Measurements from ENCODE around the genes LETMD1 and KRT81.

DNA sequence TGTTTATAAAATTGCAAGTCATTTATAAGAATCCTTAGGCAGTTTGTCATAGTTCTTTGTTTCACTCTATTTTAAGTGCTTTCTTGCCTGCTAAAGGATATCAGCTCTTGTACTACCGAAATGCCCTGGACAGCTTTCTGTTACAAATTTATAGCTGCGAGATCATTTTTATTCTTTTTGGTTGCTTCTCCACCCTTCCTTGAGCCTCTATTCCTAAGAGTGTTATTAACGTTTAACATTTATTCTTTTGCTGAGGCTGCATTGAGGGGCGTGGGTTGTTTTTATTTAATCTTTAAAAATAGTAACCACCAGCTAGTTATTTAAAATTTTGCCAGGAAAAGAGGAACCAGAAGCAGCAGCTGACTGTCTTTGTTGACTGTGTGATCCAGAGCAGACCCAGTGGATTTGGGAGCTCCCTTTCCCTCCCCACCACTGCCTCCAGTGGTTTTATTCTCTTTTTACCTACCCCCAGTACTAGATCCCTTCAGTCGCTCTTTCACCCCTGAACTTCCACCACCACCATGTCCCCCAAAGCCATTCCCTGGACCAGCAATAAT, 106.5 kb downstream of the DIP2B start:
- RRBS, result no CpG with 5 or more reads among the region's 5 CpGs

DNA sequence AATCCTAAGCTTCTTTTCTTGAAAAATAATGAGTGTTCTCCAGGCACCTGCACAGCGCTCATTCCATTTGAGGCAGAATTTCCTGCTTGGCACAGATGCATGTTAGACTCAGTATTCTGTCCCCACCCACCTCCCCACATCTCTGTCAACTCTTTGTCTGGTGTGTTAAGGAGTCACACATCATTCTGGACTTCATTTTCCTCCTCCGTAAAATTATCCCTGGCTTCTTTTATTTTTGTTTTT, 104.2 kb upstream of the ATF1 start:
- RRBS, result no CpG with 5 or more reads among the region's 2 CpGs

- RRBS, result no CpG with 5 or more reads among the region's 4 CpGs
These were observed 99.6 kb upstream of the ATF1 start for GRCh38 chr12:50664177-50664780.

DNA sequence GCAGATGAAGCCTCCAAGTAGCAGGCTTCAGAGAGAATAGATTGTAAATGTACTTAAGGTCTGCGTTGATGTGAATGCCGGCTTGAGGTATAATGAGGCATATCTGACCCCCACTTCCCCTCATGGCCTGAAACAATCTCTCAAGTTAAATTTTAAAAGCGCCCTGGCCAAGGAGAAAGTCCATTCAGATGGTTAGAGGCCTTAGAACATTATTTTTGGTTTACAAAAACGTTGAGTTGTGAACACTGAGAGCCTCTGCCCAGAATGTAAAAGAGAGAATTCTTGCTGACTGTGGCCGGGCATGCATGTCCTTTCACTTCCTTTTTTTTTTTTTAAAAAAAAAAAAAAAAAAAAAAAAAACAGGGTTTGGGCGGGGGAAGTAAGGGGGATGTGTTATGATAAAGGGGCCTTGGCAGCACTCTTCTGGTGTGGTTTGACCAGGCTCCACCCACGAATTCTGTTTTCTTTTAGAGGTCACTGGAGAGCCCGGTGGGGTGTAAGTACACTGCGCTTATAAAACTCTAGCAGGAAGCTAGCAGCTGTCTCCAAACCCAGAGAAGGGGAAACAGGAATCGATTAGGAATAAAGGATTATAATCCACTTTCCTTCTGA, 513 bp upstream of the METTL7A start:
- RRBS, result no CpG with 5 or more reads among the region's 10 CpGs

DNA sequence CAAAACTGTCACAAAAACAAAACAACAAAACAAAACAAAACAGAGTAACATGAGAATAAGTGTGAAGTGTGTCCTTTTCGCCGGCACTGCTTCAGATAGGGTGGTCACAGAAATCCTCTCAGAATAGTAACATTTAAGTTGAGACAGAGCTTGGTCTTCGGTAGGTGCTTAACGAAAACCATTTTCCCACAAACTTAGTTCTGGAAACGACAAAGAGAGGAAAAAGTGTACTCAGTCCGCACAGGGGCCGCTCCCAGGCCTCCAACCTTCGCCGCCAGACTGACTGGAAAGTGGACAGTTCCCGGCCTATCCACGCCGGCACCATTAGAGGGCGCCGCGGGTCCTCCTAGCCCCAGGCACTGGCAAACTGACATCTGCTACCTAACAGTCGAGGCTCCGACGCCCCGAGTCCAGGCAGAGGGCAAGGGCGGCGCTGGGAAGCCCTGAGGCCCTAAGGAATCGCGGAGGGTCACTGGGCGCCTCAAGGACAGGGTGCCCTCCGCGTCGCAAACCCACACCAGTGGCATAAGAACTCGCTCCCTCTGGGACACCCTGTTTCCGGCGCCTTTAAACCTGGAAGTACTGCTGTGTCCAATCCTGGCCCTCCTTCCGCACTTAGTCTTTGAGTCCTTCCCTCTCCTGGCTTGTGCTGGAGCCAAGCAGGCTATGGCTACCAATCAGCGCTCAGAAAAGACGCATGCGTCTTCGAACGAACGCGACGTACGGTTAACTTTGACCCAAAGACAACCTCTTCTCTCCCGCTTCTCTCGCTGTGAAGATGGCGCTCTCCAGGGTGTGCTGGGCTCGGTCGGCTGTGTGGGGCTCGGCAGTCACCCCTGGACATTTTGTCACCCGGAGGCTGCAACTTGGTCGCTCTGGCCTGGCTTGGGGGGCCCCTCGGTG, at the start of gene LETMD1:
TSS of gene LETMD1 (plus strand) at position 749 of the 903 bp plus-strand sequence.
- RRBS, result no CpG with 5 or more reads among the region's 49 CpGs

- RRBS, result no CpG with 5 or more reads among the region's 18 CpGs
These were observed 888 bp downstream of the TFCP2 start for GRCh38 chr12:51171896-51172598.

- RRBS, result no CpG with 5 or more reads among the region's 7 CpGs
These were observed 7.8 kb downstream of the DAZAP2 start for GRCh38 chr12:51246232-51246954.

GRCh38 chr12:51318818-51319517, 5.0 kb downstream of the BIN2 start:
- RRBS, result no CpG with 5 or more reads among the region's 3 CpGs

GRCh38 chr12:51387982-51388579, 3.1 kb downstream of the GALNT6 start:
- RRBS, result 8% methylated on average over 2 of the region's 7 CpGs

DNA sequence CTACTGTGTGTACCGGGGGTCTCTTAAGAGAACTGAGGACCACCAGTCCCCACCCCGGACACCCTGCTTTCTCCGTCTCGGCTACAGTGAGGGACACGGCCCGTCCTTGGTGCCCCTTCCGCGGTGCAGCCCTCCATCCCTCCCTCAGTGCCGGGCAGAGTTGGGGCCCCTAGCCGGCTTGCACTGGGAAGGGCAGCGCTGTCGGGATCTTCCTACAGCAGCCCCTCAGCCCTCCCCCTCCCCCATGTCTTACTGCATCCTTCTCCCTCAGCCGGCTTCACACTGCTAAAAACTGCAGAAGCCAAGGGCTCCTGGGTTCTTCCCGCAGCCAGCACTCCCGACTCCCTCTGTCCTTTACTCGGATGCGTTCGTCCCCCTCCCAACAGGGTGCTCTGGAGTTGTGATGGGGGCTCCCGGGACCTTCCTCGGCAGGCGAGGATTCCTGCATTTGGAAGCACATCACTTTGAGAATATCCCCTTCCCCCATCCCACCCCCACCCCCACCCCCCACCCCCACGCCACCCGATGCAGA, 592 bp downstream of the SCN8A start:
- RRBS, result 2% methylated on average over 10 of the region's 23 CpGs

GRCh38 chr12:51662483-51663224, 71.6 kb downstream of the SCN8A start:
- RRBS, result no CpG with 5 or more reads among the region's 11 CpGs

DNA sequence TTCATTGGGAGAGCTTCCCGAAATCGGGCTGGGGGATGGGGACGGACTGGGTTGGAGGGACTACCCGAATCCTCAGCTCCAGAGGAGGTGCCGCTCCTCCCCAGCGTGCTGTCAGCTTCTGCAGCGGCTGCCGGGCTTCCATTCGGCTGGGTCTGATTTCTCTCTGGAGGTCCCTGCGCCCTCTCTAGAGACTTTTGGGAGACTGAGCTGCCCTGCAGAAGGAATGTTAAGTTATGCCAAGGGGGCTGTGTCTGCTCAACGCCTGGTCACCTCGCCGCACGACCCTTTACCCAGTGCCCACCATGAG, 15.9 kb upstream of the FIGNL2 start:
- RRBS, result no CpG with 5 or more reads among the region's 14 CpGs

DNA sequence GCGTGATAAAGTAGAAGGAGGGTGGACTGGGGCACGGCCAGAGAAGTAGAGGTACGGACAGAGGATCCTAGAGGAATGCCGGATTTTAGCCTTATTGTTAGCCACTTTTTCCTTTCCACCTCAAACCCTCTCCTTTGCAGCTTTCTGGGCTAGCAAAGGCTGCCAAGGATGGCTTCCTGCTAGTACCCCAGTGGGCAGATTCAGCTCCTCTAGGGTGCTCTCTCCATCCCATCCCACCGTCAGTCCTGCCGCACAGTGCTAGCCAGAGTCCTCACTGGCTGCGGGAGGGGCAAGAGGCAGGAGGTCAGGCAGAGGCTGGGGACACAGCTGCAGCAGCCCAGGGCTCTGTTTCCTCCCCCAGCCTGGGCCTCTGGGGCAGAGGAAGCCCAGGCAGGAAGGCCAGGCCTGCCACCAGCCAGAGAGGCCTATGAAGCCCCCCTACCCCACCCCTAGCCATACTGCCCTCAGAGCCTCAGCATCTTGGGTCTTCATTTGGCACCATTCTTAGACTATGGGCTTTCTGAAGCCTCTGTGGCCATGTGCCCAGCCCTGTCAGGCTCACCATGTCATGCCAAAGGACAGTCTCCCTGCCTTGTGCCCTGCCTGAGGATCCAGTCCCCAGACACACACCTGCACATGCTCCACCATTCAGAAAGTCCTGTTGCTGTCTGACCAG, 3.3 kb downstream of the ACVRL1 start:
- RRBS, result no CpG with 5 or more reads among the region's 7 CpGs

DNA sequence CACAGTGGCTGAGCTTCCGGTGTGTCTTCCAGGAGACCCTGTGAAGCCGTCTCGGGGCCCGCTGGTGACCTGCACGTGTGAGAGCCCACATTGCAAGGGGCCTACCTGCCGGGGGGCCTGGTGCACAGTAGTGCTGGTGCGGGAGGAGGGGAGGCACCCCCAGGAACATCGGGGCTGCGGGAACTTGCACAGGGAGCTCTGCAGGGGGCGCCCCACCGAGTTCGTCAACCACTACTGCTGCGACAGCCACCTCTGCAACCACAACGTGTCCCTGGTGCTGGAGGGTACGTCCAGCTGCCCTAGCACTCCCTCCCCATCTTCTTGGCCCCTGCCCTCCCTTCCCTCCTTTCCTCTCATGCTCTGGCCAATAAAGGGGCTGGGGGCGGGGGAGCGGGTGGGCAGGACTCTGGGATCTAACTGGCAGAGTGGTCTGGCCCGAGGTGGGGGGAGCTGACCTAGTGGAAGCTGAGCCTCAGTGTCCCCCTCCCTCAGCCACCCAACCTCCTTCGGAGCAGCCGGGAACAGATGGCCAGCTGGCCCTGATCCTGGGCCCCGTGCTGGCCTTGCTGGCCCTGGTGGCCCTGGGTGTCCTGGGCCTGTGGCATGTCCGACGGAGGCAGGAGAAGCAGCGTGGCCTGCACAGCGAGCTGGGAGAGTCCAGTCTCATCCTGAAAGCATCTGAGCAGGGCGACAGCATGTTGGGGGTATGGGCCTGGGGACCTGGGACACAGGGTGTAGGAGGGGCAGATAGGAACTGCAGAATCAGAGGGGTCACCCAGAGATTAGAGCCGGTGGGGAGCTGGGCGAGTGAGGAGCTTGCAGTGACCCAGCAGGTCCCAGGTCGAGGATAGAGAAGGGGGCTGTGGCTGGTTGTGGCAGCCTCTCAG, 6.0 kb downstream of the ACVRL1 start:
- RRBS, result 86% methylated on average over 3 of the region's 29 CpGs

DNA sequence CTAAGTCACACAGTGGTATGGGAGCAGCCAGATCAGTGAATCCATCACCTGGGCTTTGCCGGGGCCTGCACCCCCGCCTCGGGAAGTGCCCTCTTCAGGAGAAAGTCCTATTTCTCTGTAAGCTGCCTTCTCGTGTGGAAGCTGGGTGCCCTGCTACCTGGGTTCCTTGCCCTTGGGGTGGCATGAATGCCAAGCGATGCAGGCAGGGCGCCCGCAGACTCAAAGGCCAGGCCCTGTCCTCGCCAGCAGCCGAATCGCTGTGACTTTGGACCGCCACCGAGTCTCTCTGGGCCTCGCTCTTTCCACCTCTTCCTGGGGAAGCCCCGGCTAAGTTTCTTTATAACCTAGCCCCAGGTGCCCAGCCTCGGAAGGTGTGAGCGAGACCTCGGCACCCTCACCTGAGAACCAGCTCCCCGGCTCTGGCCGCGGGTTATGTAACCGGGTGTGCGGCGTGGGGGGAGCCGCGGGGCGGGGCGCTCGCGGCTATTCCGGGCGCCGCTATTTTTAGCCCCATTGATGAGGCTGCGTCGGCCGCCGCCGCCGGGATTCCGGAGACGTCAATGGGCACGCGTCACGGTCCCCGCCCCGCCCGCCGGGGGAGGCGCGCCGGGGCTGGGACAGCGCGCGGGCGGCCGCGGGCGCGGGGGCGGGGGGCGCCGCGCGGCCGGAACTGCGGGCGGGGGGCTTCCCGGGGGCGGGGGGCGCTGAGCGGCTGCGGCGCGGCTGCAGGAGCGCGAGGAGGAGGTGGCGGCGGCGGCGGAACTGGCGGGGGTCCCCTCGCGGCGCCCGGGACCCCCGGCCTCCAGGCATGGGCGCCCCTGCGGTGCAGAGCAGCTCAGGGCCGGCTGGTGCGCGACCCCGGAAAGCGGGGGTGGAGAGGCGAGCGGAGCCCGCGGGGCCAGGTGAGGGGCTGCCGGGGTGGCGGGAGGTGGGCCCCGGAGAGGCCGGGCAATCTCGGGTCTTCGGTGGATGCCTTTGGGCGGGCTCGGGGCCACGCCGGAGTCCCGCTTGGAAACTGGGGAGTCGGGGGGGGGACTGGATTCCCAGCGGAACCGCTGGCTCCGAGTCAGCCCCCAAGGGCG, 14.4 kb upstream of the NR4A1 start:
- RRBS, result 2% methylated on average over 77 of the region's 112 CpGs

GRCh38 chr12:52043848-52044882, 7.1 kb upstream of the NR4A1 start:
- RRBS, result 5% methylated on average over 4 of the region's 28 CpGs

- RRBS, result no CpG with 5 or more reads among the region's 5 CpGs
These were observed 1.2 kb downstream of the NR4A1 start for GRCh38 chr12:52052438-52052852.

DNA sequence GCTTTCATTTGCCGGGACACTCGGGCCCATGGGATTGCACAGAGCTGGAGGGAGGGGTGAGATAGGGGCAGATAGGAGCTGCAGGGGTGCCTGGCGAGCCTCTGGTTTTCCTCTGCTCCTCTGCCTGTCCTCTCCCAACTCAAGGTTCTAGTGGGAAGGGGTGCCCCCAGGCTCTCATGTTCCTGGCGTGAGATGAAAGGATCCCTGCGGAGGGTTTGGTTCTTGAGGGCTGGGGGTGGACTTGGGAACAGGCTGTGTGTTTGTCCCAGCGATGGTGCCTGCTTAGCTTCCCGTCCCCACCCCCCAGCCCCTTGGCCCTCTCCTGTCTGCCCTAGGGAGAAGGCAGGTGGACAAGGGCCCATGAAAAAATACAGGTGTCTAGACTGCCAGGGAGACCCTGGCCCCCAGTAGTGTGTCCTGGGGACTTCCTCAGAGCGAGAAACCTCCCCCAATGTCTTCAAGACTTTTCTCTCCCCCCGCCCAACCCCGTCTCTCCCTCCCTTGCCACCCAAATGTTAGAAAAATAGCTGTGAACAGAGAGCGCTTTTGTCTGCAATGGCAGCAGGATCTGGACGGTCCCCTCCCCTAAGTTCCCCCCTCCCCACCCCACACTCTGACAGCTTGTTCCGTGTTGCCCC, 4.3 kb downstream of the NR4A1 start:
- RRBS, result no CpG with 5 or more reads among the region's 13 CpGs

GRCh38 chr12:52221837-52222595, 11.0 kb upstream of the KRT7 start:
- RRBS, result no CpG with 5 or more reads among the region's 10 CpGs

GRCh38 chr12:52291247-52291749, at the start of gene KRT81:
Gene KRT81, minus strand, starts transcription at chr12:52291534.
- RRBS, result no CpG with 5 or more reads among the region's 33 CpGs